LNCaP clone FGC (cell line): ENCODE measurements around the genes ANKRD61, INTS15 and CCZ1B.

GRCh38 chr7:5598797-5599301 is 6.2 kb downstream of the FSCN1 start:
- RRBS, 2 experiments = 20% methylated on average over 1 of the region's 19 CpGs; no CpG with 5 or more reads in 1 of the 2 experiments

GRCh38 chr7:5622288-5622873 is 29.8 kb downstream of the FSCN1 start:
- RRBS, 2 experiments = no CpG with 5 or more reads among the region's 17 CpGs

DNA sequence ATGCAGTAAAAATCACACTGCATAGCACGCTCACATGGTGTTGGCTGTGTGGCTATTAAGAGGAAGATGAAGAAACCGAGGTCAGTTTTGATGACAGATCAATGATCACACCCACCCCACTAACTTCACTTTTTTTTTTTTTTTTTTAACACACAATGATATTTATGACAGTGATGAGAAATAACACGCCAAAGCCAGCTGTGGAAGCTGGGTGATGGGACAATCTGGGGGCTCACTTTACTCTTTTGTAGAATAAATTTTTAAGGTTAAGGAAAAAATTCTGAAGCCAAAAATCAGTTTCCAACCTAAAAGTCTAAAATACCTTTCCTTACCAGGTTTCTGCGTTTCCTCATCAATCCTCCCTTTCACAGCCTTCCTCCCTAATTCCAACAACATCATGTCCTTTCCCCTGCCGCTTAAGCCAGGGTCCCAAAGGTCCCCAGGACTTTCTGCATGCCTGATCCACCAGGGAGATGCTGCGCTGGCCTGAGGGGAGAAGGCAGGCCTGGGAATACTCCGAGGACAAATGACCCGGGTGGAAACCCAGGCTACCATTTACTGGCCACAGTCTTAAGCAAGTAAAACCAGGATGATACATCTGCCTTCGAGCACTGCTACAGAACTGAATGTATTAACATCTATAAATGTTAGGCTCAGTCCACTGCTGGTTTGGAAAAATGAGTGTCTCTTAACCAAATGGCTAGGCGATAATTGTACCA is 42.7 kb downstream of the FSCN1 start:
- RRBS, 2 experiments = no CpG with 5 or more reads among the region's 10 CpGs

GRCh38 chr7:5695132-5696261 is 86.0 kb downstream of the RNF216 start:
- RRBS, 2 experiments = 96 to 97% methylated on average over 8 of the region's 26 CpGs

GRCh38 chr7:6031043-6031672 is at the start of gene ANKRD61:
Gene ANKRD61 (plus strand): TSS chr7:6031376.
- RRBS, 2 experiments = no CpG with 5 or more reads among the region's 6 CpGs

GRCh38 chr7:6167125-6167724 is 62.5 kb downstream of the USP42 start:
- RRBS, 2 experiments = no CpG with 5 or more reads among the region's 12 CpGs

DNA sequence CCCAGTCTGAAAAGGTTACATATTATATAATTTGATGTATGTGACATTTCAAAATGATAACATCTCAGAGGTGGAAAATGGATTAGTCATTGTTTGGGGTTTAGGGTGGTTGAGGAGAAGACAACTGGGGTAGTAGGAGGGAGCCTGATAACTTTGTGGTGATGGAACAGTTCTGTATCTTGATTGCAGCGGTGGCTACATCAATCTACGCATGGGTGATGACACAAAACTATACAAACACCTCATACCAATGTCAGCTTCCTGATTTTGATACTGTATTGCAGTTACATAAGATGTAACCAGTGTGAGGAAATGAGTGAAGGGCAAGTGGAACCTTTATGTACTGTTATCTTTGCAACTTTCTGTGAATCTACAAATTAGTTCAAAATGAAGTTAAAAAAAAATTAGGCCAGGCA is 51.1 kb downstream of the CYTH3 start:
- RRBS, 2 experiments = no CpG with 5 or more reads among the region's 2 CpGs

- RRBS, 2 experiments = no CpG with 5 or more reads among the region's 7 CpGs
These were observed 29.2 kb downstream of the CYTH3 start for GRCh38 chr7:6243051-6243770.

DNA sequence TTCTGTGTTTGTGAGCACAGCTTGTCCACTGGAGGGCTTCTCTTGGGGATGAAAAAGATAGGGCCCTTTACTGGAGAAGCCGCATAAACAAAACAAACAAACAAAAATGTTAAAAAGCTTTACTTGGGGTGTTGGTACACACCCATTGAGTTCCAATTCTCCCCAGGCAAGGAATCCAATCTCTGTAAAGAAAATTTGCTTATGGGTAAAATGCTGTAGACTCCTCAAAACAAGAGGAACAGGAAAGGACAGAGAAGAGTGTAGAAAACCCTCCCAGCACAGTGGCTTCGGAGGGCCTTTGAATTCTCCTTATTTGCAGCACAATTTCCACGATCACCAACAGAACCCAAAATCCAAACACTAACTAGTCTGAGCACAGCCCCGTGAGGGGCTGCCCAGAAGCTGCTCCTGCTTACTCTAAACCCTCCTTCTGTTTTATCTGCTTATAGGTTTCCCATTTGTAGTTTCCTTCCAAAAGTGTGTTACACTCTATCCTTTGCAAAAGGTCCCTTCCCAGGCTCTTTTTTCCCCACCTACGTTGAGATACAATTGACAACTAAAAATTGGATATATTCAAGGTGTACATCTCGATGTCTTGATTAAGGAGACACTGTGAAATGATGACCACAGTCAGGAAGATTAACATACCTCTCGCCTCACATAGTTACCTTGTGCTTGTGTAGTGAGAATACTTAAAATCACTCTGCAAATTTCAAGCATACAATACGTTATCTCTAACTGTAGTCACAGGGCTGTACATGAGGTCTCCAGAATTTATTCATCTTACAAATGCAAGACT is 23.0 kb downstream of the CYTH3 start:
- RRBS, 2 experiments = no CpG with 5 or more reads among the region's 8 CpGs

- RRBS, 2 experiments = no CpG with 5 or more reads among the region's 6 CpGs
These were observed 11.8 kb downstream of the CYTH3 start for GRCh38 chr7:6260455-6261226.

GRCh38 chr7:6385127-6385800 is 10.9 kb downstream of the RAC1 start:
- RRBS, 2 experiments = no CpG with 5 or more reads among the region's 6 CpGs

DNA sequence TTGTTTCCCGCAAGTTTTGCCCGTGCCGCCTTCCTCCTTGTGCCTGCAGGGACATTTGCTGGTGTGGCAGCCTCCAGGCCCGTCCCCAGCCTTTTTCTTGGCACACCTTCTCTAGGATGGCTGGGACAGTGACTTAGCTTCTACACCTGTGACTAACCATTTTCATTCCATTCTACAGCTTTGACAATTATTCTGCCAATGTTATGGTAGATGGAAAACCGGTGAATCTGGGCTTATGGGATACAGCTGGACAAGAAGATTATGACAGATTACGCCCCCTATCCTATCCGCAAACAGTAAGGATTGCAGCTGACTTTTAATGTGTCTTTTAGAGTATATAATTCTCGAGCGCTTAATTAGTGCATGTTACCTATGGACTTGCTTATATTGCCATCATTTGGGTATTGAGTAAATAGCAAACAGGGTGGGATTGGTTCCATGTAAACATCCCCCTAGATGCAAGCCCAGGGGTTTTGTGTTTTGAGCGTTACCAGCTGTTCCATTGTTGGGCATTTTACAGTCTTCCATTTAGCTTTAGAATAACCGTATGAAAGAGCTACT is 17.5 kb downstream of the RAC1 start:
- RRBS, 2 experiments = no CpG with 5 or more reads among the region's 11 CpGs

DNA sequence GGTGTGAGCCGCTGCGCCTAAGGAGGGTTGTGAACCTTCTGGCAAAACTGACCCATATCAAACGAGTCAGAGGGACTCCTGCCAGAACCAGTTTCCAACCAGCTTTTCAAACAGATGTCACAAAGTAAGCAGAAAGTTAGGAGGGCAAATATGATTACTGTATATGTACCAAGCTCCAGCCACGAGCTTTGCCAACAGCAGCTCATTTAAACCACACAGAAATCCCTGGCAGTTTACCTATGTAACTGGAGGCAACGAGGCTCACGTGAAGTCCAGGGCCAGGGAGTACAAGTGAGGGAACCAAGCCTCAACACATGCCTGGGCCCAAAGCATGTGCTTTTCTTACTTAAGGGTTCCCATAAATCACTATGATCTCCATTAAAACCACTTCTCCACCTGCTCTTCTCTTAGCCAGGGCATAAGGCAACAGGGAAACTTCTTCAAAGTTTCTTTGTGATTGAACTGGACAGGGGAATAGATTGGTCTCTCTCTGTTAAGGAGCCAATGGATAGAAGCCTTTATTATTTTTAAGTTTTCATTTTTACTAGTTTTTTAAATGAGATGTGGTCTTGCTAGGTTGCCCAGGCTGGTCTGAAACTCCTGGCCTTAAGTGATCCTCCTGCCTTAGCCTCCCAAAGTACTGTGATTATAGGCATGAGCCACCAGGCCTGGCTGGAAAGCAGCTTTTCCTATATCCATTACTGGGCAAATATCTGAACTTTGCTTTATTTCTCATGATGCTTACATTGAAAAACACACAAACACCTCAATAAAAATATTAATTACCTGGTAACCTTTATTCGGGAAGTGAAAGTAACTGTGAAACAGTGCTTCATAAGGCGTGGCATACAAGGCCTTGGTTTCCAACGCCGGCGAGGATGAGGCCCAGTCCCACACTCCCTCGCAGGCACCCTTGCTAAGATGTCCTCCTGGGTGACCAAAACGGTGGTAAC is 12.8 kb upstream of the DAGLB start:
- RRBS, 2 experiments = no CpG with 5 or more reads among the region's 13 CpGs

- RRBS, 2 experiments = 1% methylated on average over 48 to 53 of the region's 102 CpGs
These were observed at the start of gene INTS15 for GRCh38 chr7:6589690-6590496. Gene INTS15 (plus strand): TSS chr7:6590021.

GRCh38 chr7:6590525-6590849 is 666 bp downstream of the INTS15 start:
- RRBS, 2 experiments = no CpG with 5 or more reads among the region's 17 CpGs

DNA sequence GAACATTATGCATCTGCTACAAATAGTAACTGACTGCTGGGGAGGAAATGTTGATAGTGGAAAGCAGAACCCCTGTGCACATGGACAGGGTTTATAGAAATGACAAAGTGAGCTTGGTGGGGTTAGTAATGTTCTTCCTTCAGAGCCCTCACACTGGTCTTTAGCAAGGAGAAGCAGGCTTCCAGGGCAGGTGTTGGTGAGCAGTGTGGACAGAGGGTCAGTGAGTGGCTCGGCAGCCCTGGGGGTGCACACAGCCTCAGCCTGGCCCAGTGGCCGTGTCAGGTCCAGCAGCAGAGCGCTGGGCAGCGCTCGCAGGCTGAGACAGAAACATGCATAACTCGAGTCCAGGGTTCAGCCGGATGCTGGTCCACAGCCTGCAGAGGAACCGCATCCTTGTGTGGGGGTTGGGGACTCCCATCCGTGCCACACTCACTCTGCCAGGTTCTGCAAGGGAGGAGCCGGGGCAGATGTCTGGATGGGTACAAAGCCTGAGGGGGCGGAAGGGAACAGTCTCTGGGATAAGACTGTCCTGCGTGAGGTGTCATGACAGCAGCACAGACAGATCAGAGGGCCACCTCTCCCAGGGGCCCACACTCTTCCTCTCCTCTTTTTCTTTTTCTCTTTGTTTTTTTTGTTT is 10.9 kb upstream of the ZNF853 start:
- RRBS, 2 experiments = 94 to 97% methylated on average over 3 of the region's 12 CpGs

- RRBS, 2 experiments = no CpG with 5 or more reads among the region's 61 CpGs
These were observed at the start of gene CCZ1B for GRCh38 chr7:6825886-6826543. Gene CCZ1B (minus strand): TSS chr7:6826275.

GRCh38 chr7:7513243-7513528 is 22.5 kb downstream of the COL28A1 start:
- RRBS, 2 experiments = no CpG with 5 or more reads among the region's 1 CpG

- RRBS, 2 experiments = no CpG with 5 or more reads among the region's 4 CpGs
These were observed 21.8 kb downstream of the RPA3 start for GRCh38 chr7:7696318-7697224.

GRCh38 chr7:7719074-7719740 is 800 bp upstream of the RPA3 start:
- RRBS, 2 experiments = no CpG with 5 or more reads among the region's 3 CpGs